ENCODE measurements around the gene CA6.

DNA sequence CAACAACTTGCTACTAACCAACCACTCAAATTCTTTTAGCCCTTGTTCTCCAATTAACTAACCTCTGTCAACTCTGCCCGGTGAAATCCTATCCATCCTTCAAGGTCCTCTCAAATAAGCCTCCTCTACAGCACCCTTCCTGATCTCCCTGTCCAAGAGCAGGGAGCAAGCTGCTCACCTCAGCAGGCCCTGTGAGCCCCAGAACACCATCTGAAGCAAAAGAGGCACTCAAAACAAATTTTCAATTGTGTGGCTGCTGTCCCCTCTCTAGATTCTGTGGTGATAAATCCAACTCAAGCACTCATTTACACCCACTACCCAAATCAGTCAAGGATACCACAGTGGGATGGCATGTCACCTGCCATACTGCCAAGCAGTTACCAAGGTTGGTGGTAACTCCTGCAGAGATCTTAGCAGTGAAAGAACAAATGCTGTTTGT, 134.1 kb downstream of the SLC45A1 start:
- PRO-cap, result no peak

DNA sequence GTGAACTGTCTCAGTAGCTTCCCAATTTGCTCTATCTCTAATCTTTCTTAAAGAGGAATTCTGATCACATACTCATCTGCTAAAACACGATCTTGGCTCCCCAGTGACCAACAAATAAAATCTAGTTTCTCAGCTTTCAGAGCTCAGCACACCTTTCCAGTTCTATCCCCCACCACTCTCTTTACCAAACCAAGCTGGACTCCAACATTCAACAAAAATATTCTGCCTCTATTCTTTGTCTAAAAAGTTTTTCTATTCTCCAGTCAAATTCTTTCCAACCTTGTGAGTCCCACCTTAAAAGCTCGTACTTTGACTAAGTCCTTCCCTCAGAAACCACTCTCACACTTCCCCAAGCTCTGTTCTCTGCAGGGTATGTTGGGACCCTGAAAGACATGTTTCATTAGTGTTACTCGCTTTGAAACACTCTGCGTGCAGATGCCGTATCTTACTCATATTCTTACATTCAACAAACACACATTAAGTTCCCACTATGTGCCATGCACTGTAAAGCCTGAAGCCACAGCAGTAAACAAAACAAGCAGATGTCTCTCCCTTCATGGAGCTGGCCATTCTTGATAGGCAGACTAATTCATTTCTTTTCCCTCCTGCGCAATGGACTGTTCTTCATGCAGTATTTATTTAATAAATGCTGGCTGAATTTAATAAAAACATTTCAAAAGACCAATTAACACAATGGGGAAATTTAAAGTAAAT, 229.7 kb downstream of the RERE start:
- PRO-cap, result no peak

DNA sequence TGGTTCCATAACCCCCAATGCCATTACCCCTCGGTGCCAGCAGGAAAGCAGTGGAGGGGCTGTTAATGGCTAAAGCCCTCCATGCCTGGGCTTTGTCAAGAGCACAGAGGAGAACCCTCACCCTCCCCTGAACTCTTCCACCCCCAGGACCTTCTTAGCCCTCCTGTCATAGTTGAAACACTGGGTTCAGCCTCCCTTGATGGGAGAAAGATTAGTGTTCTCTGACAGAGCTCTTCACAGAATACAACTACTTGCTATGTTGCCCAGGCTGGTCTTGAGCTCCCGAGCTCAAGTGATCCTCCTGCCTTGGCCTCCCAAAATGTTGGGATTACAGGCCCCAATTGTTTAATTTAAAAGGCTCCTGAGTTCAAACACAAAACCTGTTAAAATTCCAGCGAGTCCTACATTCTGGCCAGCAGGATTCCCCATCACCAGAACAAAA, 15.1 kb downstream of the ENO1 start:
- PRO-cap, result no peak

- PRO-cap, result no peak
These were observed at the start of gene CA6 for GRCh38 chr1:8945437-8946066. Gene CA6, plus strand, starts transcription at chr1:8945868.

DNA sequence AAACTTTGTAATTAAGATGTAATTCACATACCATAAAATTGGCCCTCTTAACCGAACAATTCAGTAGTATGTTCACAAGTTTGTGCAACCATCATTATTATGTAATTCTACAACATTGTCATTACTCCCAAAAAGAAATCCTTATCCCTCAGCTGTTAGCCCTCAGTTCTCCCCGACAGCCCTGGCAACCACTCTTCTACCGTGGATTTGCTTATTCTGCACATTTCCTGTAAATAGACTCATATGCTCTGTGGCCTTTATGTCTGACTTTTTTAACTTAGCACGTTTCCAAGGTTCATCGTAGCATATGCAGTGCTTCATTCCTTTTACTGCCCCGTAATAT, 1.2 kb upstream of the GPR157 start:
- PRO-cap, result no peak

GRCh38 chr1:9171920-9172232, 43.0 kb upstream of the GPR157 start:
- PRO-cap, result no peak

- PRO-cap, result no peak
These were observed 33.2 kb upstream of the H6PD start for GRCh38 chr1:9201093-9201967.

DNA sequence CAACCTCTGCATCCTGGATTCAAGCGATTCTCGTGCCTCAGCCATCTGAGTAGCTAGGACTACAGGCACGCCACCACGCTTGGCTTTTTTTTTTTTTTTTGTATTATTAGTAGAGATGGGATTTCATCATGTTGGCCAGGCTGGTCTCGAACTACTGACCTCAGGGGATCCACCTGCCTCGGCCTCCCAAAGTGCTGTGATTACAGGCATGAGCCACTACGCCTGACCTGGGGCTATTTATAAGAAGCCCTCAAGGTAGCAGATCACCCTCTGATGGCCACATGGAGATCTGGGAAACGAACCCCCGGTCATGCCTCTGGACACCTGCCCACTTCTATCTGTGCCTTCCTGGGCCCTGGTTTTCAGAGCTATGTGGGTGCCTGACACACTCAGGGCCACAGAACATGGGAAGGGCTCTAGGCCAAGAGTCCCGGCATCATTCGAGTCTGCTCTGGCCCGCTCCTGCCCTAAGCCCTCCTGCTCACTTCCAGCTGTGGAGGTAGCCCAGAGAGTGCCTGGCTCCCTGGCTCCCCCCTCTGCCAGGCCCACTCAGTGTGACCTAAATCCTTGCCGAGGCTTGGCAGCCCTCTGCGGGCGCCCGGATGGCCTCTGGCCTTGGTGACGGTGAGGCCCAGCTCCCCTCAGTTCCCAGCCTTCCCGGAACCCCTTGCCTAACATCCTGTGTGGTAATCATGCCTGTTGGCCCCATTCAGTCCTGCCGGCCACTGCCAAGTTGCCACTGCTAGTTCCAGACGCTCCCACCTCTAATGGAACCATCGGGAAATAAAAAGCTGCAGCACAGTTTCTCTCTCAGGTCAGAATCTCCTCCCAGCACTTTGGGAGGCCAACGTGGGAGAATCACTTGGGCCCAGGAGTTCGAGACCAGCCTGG, 1.5 kb upstream of the H6PD start:
- PRO-cap, result no peak

GRCh38 chr1:9240473-9240733, 5.8 kb downstream of the H6PD start:
- PRO-cap, result no peak

DNA sequence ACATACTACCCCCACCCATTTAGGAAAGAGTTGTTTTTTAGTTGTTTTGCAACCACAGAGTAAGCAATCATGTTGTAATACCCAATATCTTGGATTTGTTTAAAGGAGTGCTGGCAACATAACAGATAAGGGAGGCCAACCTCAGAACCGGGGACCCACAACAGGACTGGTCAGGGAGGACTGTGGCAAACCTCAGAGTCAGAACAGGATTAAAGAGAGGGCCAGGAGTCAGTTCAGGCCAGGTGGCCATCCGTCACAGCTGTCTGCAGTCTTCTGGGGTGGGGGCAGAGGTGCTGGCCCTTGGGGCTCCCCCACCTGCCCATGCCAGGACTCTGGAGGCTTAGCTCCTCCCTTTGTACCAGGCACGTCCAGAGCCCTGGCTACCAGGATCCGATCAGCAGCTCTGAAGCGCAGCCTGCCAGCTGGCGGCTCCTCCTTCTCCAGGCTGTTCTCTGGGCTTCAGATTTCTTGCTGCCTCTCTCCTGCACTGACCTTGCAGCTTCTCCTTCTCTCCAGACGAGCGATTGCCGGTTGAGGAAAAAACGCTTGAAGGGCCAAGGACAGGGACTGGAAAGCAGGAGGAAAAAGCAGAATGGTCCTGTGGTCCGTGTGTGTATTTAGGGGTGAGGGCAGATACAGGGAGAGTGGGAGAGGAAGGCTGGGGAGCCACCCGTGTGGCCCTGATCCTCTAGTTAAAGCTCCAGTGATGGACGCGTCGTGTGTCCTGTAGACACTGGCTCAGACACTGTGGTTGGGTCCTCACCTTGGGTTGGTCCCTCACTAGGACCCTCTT, 8.0 kb downstream of the H6PD start:
- PRO-cap, result no peak

- PRO-cap, result no peak
These were observed 28.8 kb downstream of the H6PD start for GRCh38 chr1:9263323-9263815.

GRCh38 chr1:9338773-9339161, 46.1 kb downstream of the SPSB1 start:
- PRO-cap, result bidirectional peak, plus-strand start at chr1:9339097, minus-strand start at chr1:9338934

DNA sequence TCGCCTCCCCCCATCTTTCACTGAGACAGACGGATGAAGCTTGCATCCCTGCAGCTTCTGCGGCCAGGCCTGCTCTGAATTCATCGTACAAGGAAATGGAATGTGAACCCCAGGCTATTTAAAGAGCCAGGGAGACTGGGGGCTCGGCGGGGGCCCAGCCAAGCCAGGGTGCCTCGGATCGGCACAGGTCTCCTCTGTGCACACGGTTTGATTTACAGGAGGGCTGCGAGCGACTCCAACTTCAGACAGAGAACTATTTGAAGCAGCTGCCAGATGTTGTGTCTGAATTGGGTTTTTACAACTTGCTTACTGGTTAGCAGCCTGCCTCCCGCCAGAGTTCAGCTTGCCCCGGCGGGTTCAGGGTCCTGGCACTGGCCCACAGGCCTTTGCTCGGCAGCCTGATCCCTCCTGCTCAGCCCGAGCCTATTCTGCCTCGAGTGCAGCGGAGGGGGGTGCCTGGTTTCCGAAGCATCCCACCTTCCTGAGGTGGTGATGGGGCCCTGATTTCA, 83.2 kb downstream of the SPSB1 start:
- PRO-cap, result no peak

GRCh38 chr1:9376392-9377611, 84.1 kb downstream of the SPSB1 start:
- PRO-cap, result no peak

- PRO-cap, result no peak
These were observed 87.3 kb downstream of the SPSB1 start for GRCh38 chr1:9379968-9380406.

DNA sequence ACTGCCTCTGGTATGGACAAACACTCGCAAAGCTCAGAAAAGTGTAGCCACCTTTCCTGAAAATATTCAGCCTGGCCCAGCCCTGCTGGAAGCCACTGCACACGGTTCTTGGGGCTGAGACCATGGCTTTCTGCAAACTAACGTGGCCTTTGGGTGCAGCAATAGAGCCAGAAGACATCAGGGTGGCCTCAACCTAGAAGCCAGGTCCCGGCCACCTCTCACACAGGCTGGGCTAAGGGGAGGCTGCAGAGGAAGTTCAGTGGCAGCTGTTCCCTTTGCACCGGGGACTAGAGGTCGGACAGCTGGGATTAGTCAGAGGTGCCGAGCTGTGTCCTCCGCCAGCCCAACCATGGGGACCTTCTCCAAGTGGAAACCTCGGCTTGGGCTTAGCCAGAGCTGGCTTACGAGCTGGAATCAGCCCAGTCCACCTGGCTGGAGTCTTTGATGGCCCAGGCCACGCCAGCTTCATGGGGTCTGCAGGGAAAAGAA, 107.2 kb downstream of the SPSB1 start:
- PRO-cap, result no peak

DNA sequence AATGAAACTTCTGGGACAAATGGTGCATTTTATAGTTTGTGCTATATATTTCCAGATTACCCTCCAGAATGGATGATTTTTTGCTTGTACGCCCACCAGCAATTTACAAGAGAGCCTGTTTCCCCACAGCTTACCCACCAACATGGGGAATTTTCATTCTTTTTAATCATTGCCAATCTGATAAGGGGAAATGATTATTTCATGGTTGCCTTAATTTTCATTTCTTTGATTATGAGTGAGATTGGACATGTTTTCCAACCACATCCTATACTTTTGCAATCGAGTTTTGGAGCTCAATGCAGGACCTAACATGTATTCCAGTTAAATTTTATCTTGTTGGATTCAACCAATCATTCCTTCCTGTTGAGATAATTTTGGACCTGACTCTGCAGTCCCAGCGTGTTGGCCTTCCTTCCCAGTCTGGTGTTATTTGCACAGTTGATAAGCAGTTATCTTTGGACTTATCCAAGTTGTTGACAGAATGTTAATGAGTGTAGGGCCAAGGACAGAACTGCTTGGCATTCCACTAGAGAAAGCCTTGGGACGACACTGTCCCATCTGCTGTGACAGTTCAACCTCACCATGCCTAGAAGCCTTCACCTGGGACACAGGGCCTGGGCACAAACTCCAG, 104.3 kb upstream of the SLC25A33 start:
- PRO-cap, result no peak

DNA sequence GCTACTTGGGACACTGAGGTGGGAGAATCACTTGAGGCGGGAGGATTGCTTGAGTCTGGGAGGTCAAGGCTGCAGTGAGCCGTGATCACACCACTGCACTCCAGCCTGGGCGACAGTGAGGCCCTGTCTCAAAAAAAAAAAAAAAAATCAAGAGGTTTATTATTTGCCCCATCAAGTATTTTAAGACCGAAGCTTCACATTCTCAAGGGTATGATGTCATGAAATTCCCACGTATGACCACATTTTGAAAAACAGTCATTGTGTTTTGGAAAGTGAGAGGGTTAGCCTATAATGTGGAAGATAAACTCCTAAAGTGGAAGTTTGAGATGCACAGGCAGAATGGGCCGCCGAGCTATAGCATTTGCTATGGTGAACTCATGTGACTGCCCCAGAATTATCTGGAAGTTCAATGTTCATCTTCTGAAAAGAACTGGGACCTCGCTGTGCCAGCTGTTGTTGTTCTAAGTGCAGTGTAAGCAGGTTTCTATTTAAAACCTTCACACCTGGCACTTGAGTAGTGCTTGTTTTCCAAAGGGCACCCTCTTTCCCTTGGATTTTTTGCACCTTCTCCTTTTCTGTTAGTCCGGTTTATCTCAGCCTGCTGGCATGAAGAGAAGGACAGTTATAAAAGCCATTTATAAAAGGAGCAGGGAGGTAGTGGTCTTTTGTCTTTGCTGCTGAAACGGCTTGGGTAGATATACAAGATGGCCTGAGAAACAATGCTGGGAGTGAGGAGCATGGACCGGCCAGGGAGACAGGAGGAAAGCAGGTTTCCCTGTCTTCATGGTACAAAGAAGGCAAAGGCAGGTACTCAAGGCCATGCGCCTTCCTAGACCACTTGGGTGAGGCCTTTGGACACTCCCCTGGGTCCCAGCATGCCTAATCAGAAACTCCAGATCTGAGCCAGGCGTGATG, 96.8 kb upstream of the SLC25A33 start:
- PRO-cap, result no peak

DNA sequence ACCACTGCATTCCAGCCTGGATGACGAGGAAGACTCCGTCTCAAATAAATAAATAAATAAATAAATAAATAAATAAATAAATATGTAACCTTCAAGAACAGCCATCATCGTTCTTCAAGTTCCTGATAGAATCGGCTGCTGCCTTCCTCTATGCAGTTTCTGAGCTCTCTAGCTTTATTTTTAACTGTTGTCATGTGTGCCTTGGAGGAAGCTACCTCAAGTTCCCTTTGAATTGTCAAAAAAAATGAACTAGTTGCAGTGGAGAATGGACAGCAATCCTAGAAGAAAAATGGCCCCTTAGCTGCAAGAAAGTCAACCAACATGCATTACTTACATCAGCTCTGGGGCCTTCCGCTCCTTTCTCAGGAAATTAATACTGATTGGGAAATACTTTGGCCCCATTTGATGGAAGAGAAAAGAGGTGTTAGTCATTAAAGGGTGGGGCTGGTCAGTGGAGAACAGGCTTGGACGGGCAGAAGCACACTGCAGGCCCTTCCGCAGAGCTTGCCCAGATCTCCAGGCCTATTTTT, 7.0 kb upstream of the PIK3CD start:
- PRO-cap, result no peak

- PRO-cap, result no peak
These were observed 1.3 kb downstream of the PIK3CD start for GRCh38 chr1:9652797-9653175.